ENCODE results near the genes KRTAP2-2 and KRTAP4-4.

- RRBS: no CpG with 5 or more reads among the region's 2 CpGs
Observed at GRCh38 chr17:40346885-40347276, 17.7 kb downstream of the GJD3 start.

GRCh38 chr17:40398304-40399386 is 19.1 kb downstream of the TOP2A start:
- RRBS: no CpG with 5 or more reads among the region's 7 CpGs

GRCh38 chr17:40461171-40461989 is 18.1 kb downstream of the IGFBP4 start:
- RRBS: no CpG with 5 or more reads among the region's 15 CpGs

GRCh38 chr17:40474032-40475145 is 27.0 kb downstream of the TNS4 start:
- RRBS: no CpG with 5 or more reads among the region's 17 CpGs

DNA sequence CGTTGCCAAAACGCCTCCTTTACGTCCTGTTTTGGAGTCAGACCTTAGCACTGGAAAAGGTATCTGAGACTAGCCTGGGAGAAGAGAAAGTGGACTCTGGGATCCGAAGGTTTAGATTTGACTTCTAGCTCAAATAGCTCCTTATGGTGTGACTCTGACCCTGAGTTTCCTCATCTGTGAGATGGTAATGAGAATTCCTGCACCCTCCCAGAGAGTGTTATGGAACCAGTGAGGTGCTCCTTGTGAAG is 3.4 kb downstream of the TNS4 start:
- RRBS: no CpG with 5 or more reads among the region's 4 CpGs

GRCh38 chr17:40498381-40498799 is 3.0 kb downstream of the TNS4 start:
- RRBS: no CpG with 5 or more reads among the region's 5 CpGs

DNA sequence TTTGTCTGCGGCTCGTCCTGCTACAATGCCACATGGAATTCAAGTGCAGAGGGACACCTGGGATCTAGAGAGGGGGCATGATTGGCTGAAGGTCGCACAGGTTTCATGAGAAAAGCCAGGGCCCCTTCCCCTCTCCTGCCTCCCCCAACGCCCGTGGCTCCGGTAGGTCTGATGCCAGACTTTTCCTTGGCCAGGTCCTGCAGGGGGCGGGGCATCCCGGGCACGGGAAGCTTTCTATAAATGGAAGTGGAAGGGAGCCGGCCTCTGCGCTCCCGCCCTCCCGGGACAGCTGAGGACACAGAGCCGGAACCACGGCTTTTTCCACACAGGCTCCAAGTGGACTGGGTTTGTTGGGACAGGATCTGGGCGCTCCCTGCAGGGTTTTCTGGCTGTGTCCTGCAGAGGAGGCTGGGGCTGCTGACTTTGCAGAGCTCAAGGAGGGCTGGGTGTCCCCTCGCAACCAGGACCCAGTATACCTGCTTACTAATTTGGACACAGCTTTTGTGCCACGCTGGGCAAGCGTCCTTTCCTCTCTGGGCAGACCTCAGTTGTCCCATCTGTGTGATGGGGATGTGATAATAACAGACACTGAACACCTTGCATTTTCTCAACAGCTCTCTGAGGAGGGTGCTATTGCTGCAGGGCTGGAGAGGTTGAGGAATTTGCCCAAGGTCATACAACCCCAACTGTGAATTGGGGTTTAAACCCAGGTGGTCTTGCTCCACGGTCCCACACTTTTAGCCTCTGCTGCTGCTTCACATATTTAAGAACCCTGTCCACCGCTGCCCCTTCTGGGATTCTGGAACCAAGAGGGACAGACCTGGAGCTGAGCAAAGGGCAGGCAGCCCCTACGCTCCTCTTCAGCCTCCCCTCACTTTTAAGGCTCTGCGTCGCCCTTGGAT is 1.7 kb downstream of the TNS4 start:
- RRBS: 2% methylated on average over 4 of the region's 24 CpGs

DNA sequence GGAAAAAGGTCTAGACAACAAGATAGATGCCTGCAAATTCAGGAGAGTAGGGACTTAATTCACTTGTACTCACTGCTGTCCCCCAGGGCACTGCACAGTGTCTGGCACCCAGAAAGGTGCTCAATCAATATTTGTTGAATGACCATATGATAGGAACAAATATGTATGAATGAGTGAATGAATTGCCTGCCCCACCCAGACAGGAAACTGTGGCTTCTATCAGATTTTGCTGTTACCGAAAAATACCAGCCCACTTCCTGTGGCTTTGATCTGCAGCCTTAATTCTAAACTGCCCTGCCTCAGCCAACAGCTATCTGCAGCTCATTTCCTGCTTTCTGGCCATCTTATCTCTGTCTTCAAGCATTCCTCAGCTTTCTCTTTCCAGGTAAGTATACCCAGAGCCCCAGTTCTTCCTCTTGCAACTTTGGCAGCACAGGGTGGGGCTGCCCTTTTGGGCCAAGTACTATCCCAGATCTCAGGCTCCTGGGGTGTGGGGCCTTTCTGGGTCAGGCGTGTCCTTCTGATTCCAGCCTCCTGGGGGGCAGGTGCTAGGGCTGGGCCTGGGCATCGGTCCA is 15.3 kb upstream of the TNS4 start:
- RRBS: no CpG with 5 or more reads among the region's 3 CpGs

GRCh38 chr17:40553354-40554182 is 11.7 kb downstream of the CCR7 start:
- RRBS: no CpG with 5 or more reads among the region's 20 CpGs

DNA sequence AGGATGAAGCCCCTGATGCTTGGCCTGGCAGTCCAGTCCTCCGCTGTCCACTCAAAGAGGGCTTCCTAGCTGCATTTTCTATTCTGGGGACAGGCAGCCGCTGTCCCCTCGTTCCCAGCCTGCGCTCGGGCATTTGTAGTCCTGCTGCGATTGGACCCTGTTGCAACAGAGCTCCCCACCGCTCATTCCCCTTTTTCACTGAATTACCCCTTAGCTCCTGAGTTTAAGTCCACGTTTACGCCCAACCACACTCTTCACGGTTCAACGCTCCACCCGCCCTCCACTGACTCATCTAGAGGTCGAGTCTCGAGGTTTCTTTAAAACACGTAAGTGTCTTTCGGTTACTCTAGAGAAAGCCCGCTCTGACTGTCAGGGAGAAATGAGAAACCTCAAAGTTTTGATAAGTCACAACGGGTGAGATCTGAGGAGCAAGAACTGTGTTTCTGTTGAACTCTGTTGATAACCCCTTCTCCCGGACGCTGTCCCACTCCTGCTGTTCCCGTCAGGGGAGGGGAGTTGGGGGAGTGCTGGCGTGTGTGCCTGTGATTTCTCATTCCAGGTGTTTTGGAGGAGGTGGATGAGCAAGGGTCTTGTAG is 4.5 kb downstream of the CCR7 start:
- RRBS: no CpG with 5 or more reads among the region's 22 CpGs

- RRBS: no CpG with 5 or more reads among the region's 4 CpGs
Observed at GRCh38 chr17:40608485-40609003, 39.1 kb downstream of the SMARCE1 start.

DNA sequence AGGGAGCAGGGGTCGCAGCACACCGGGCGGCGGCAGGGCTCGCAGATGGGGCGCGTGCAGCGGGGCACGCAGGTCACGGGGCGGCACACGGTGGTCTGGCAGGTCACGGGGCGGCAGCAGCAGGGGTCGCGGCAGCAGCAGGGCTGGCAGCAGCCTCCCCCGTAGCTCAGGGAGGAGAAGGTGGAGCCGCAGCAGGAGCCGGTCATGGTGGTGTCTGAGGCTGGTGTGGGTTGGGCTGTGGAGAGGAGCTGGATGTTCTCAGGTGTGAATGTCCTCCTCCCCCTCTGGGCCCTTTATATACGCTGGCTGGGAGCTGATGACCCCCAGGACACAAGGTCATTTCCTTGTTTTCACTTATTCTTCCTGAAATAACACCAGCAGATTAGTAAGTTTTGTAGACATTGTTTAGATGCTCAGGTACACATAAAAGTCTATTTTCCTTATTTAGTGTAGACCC is at the start of gene KRTAP2-2:
Gene KRTAP2-2, minus strand, starts transcription at position 225 of the 457 bp plus-strand sequence.
- RRBS: no CpG with 5 or more reads among the region's 20 CpGs

DNA sequence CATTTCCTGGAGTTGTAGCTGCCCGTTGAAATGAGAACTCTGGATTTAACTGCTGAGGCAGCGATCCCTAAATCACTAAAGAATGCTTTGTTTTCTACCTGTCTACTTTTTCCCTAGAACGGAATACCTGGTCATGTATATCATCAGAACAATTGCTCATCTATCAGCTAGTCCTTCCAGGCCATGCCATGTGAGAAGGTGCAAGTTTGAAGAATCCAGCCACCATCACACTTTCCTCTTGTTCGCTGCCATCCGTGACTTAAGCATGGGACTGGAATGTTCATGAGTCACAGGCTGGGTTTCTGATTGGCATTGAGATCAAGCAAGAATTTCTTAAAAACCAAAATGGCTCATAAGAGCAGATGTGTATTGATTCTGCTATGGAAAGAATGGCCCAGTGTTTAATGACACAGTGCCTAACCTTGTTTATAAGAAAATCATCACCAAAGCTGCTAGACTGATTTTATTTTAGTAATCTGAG is 308 bp upstream of the KRTAP2-3 start:
- RRBS: no CpG with 5 or more reads among the region's 5 CpGs

- RRBS: no CpG with 5 or more reads among the region's 4 CpGs
Observed at GRCh38 chr17:41160319-41160992, at the start of gene KRTAP4-4. Gene KRTAP4-4 (minus strand): TSS chr17:41160748.

- RRBS: no CpG with 5 or more reads among the region's 4 CpGs
Observed at GRCh38 chr17:41397781-41398130, 348 bp upstream of the KRT31 start.

GRCh38 chr17:41519014-41520419 is 827 bp upstream of the KRT15 start:
- RRBS: no CpG with 5 or more reads among the region's 18 CpGs

- RRBS: no CpG with 5 or more reads among the region's 6 CpGs
Observed at GRCh38 chr17:41522782-41523395, 4.2 kb upstream of the KRT15 start.

DNA sequence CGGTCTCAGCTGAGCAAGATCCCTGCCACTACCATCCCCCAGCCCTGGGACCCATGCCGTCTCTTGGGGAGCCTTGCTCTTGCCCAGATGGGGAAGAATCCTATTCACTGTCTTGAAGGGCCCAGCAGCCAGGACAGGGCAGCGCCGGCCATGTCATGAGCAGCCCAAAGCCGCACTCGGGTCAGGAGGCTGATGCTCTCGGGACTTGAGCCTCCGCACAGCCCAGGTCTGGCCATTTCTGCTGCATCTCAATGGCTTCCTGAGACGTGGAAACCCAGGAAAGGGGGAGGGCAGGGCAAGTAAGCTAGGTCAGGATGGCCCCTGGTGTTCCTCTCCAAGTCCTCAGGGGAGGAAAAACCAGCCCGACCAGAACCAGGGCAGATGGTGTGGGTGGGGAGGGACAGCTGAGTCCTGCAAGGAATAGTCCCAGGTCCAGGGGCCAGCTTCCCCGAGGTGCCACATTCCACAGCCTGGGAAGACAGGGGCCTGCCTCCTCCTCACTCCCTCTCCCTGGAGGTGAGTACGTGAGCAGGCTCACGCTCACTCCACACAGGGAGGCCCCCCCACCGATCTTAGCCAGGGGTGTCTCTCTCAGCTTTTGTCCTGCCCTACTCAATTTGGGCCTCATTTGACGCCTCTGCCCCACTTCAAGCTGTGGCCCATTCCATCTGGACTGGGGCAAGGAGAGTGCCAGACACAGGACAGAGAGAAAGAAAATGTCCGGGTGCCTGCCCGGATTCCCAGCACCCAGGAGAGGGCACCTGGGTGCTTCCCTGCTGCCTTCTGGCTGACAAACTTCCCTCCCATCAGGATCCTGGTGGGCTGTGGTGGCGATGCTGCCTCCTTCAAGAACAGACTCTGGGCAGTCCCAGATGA is 8.0 kb upstream of the KRT19 start:
- RRBS: no CpG with 5 or more reads among the region's 18 CpGs